Tongue (tissue), 2 donors: ENCODE measurements around the genes NCKAP5L and AQP2.

DNA sequence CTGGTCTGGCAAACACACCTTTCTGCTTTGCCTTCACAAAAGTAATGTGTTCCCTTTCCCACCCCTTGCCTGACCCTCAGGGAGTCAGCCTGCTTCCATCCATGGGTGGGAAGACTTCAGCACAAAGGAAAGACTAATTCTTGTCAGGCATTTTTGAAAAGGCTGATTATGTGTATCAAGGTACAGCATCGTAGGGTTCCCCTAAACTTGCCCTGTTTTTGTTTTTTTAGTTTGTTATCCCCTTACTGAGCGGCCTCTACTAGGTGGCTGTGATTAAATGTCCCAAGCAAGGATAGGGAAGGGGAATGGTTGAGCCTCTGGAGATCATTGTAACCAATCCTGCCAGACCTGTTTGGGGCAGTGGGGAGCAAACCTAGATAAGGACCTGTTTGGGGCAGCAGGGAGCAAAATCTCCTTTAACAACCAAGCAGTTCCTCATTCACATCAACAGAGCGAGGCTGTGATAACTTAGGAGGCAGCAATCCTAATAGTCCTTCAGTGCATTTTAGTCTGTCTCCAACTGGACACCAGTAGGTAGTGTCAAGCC is 22.2 kb downstream of the TMBIM6 start:
- RAMPAGE, long total RNA = no peak

DNA sequence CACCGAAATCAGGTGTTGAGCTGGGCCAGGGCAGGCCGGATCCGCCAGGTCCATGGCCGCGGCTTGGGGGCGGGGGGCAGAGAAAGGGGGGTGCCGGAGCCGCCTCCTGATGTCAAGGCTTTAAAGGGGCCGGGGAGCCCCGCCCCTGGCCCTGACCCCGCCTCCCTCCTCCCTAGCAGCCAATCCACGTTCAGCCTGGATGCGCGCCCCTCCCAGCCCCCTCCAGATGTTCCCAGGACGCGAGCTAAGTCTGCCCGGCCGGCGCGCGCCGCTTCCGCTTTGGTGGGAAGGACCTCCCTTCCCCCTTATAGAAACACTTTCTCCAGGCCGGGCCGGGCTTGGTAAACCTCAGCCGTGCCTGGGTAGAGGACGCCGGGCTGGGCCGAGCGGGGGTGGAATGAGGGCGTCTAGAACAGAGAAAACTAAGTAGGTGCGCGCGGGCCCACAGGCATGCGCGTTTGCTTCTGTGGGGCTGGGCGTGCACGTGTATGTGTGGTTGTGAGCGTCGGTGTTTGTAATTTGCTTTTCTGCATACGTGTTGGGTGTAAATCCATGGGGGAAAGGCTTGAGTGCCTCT is at the start of gene NCKAP5L:
Gene NCKAP5L (minus strand): TSS at position 95 of the 577 bp plus-strand sequence.
- RAMPAGE, long total RNA = start-site peak on the minus strand centred at position 101 of the sequence, 61 bp wide, 34 and 20 reads in 2 replicates

GRCh38 chr12:49894294-49894769 is 9.4 kb downstream of the FAIM2 start:
- RAMPAGE, long total RNA = no peak

DNA sequence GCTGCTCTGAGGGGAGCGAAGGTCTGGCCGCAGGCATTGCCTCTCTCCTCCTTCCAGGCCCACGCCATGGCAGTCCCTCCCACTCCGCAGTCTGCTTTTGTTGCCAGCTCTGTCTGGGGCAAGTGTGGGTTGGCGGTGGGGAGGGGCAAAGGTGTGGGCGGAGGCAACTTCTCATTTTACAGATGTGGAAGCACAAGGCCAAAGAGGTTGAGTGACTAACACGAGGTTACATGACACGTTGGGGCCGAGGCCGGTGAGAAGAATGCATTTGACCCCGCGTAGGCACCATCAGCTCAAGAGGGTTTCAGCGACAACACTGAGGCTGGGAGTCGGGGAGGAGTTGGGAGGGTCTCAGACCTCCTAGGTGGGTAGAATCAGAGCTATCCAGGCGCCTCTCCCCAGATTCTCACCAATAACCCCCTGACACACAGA is 6.2 kb upstream of the FAIM2 start:
- RAMPAGE, long total RNA = no peak

DNA sequence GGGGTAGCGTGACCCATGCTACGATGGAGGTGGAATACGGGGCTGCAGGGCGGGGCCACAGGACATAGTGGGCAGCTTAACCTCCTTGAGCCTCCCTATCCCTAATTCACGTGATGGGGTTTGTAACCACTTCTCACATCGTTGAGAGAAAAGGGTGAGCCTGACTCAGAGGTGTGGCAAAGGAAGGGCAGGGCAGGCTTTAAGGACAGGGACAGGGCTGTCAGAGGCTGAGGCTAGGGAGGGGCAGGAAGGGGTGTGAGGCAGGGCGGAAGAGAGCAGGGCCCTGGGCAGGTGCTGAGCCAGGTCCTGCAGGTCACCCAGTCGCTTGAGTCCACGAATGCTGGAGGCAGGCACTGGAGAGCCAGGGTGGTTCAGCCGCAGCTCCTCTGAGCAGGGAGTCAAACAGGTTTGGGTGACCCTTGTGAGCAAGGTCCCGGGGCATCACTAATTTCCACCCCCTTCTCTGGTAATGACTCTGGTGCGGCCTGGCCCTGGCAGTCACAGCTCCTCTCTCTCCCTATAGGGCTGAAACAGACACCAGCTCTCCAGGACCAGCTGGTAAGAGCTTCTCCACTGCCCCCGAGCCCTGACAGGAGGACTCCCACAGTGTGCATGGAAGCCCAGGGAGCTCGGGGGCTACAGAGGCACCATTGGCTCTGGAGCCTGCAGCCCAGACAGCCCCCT is 7.5 kb upstream of the AQP2 start:
- RAMPAGE, long total RNA = no peak

- RAMPAGE, long total RNA = no peak
Measured at GRCh38 chr12:49950535-49951060, at the start of gene AQP2. Gene AQP2, plus strand, starts transcription at chr12:49950737.

DNA sequence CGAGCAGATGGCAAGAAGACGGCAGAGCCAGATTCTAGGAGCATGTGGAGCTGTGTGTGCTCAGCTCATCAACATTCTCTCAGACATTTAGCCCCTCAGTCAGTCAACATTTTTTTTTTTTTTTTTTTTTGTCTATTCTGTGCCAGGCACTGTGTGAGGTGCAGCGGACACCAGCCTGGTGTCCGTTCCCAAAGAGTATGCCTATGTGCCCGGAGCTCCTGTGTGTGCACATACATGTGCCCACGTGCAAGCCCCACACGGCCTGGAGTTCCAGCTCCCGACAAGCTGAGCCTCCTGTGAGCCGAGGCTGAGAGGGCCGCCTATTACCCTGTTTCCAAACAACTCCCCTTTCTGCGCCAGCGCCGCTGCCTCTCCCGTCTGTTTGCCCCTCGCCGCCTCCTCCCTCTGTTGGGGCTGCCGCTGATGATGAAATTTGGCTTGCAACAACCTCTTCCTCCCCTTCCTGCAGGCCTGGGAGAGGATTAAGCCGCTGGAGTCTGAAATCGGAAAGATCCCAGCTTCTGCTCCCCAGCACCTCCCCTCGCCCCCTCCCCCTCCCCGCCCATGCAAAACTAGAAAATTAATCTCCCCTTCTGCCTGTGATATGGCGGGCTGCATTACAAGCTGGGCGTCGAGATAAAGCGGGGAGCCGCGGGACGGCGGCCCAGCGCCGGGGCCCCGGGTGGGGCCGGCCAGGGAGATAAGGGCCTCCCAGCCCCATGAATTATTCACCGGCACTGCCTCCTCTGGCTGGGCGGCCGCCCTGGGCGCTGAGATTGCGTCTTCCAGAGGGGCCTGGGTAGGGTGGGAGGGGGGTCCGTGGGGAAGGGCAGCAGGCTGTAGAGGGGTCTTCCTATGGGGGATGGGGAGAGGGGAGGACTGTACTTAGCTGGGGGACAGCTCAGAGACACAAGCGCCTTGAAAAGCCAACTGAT is 6.9 kb upstream of the ASIC1 start:
- RAMPAGE, long total RNA = no peak

- RAMPAGE, long total RNA = no peak
Measured at GRCh38 chr12:50246375-50247657, 36.5 kb downstream of the LIMA1 start.

DNA sequence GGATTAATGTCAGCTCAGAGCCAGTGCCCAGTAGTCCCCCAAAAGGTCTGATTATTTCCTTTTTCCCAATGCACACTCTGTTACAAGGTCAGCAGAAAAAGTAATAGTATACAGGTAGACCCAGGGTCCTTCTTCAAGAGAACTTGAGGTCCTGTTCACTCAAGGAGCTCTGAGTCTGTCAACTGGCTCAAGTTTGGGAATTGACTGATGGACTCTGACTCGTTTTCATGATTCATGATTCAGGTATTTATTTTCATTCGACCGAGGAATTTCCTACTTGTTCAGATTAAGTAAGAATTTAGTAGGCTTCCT is 6.3 kb downstream of the FAM186A start:
- RAMPAGE, long total RNA = no peak

DNA sequence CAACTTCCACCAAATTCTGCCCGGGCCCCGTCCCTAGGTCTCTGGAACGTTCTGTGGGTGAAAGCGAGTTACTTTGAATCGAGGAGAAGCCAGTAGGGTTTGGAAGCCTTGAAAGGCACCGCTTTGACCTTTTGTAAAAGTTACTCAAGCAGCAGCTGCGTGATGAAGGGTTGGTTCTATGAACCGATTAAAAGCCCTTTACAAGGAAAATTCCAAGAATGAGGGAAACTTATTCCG is 752 bp downstream of the LARP4 start:
- RAMPAGE, long total RNA = no peak

GRCh38 chr12:50597405-50597904 is 92.7 kb downstream of the DIP2B start:
- RAMPAGE, long total RNA = no peak

DNA sequence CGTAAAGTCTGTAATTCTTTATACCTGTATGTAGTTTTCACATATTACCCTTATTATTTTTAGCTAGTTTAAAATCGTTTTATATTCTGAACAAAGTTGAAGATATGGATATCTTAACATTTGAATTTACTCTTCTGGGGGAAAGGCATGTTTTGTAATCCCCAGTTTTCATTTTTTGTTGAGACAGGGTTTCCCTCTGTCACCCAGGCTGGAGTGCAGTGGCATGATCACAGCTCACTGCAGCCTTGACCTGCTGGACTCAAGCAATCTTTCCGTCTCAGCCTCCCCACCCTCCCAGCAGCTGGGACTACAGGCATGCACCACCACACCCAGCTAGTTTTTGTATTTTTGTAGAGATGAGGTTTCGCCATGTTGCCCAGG is 2.0 kb downstream of the METTL7A start:
- RAMPAGE, long total RNA = no peak

DNA sequence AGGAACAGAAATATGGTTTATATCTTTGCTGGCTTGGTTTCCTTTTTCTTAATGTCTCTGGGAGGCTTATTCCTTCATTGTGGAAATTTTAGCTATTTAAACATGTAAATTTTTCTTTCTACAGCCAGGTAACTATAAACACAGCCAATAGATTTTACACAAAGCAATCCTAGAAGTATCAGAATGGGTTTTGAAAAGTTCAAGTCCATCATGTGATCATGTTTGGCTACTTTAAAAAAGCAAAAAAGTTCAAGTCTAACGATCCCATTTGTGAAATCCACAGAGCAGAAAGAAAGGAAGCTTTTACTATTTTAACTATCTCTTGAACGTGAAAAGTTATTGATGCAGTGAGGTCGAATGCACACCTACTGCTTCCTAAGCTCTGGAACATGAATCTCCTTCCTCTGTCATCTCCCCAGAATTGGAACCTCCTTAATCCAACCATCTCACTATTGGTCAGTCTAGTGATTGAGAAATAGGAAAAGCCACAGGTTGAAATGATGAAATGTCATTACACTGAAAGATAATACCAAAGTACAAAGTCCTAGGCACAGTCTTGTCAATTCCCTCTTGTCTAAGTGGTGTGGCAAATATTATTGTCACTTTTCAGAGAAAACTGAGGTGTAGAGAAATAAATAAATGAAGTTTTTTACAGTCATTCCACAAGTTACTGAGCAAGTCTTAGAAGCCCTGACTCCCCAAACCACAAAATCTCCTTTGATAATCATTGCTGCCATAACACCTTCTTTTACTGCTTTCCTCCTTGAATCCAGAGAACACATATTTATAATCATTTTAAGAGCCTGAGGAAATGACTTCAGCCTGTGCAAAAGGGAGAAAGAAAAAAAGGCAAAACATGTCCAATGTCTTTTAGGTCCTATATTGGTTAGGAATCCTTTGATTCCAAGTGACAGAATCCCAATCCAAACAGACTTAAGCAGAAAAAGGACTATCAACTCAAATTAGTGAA is 8.0 kb downstream of the METTL7A start:
- RAMPAGE, long total RNA = no peak

DNA sequence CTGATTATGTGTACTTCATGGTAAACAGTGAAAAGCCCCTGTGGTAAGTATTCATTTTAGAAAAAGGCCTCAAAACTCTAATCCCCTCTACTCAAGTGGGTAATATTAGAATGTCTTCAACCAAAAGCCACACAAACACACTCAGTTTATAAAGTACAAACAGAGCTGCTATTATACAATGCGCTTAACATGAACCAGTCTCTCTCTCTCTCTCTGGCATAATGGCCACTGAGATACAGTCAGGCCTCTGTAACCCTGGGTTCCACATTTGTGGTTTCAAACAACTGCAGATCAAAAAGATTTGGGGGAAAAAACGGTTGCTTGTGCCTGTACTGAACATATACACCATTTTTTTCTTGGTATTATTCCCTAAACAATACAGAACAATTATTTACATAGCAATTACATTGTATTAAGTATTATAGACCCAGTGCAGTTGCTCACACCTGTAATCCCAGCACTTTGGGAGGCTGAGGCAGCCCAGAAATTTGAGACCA is 5.7 kb downstream of the SLC11A2 start:
- RAMPAGE, long total RNA = no peak

- RAMPAGE, long total RNA = no peak
Measured at GRCh38 chr12:51064051-51064823, 16.1 kb downstream of the LETMD1 start.

DNA sequence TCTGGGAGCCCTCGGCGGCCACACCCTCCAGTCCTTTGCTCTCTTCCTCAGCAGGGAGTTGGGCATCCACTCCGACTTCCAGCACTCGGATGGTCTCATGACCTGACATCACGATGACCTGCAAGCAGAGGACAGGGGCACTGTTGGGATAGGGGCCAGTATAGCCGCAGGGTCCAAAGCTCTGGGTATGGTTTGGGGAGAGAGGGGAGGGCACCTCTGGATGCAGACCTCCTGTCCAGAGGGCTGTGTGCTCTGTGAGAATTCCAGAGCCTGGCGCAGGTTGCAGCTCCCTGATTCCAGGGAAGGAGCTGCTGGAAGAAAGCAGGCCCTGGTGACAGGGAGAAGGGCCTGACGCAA is 13.6 kb downstream of the POU6F1 start:
- RAMPAGE, long total RNA = no peak

DNA sequence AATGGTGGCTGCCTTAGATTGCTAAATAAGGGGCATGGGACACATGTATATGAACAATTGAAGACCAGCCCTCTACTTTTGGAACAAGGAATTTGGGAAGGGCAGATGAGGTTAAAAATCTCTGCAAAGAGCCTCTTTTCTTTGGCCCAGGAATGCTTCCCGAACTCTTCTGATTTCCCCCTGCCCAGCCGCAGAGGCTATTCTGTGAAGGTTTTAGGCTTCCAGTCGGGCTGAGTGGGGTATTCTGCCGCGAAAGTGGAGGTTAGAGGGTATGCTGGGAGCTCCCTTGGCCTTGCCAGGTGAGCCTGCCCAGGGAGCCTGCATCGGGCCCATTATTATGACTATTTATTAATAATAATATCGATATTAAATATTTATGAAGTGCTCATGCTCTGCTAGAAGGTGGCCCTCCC is 1.2 kb downstream of the POU6F1 start:
- RAMPAGE, long total RNA = no peak

GRCh38 chr12:51217067-51217546 is 755 bp downstream of the POU6F1 start:
- RAMPAGE, long total RNA = no peak

GRCh38 chr12:51308005-51308717 is 15.8 kb downstream of the BIN2 start:
- RAMPAGE, long total RNA = no peak

GRCh38 chr12:51326555-51327319 is 2.8 kb upstream of the BIN2 start:
- RAMPAGE, long total RNA = no peak